ENCODE data around the gene DLK1.

DNA sequence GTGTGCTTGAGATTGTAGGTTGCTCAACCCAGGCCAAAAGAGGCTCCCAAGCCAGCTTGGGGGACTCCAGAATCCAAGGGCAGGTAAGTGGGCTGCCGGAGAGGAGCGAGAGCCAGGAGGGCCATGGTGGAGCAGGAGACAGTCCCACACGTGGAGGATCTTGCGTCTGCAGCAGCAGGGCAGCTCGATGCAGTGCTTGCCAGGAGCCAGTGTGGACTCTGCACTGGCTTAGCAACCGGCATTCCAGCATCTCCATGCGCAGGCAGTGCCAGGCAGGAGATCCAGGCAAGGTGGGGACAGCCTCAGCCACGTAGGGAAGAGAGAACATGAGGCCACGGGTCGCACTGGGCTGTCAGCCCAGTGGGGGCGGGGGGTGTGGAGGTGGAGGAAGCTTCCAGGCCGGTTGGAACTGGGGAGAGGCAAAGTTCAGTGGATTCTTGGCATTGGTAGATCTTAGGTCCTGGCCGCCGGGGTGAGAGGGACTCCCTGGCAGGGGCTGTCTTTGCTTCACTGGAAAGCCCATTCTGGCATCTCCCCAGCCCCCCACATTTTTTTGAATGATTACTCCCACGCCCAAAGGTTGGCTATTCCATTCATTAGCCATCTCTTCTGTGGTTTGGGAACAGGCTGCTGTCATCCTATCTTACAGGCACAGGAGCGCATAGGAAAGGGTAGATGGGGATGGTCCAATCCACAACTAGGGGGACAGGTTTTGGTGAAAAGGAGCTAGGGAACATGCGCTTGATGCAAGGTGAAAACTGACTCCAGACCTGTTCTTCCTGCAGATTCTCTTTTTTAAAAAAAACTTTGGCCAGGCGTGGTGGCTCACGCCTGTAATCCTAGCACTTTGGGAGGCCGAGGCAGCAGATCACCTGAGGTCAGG is 120.8 kb upstream of the EVL start:
- PRO-cap, 2 experiments: no peak in any of the 2 experiments

- PRO-cap, 2 experiments: no peak in any of the 2 experiments
Measured at GRCh38 chr14:100019085-100019917, 45.9 kb upstream of the EVL start.

DNA sequence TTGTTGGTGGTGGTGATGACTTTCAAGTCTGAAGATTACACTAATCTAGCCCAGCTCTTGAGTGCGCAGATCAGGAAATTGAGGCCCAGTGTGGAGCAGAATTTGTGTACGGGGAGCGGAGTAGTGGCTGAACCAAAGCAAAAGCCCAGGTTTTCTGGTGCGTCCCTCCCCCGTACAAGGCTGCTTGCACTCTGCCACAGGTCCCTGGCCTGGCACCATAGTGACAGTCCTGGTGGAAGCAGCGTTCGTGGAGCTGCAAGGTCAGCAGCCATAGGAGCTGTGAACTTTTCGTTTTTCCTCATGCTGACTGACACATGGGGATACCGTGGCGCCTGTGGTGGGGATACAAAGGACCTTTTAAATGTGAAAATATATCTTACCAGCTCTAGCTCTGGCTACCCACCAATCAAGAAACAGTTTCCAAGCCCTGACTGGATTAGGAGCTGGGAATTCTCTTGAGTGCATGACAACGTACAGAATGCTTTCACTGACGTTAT is 1.8 kb downstream of the EVL start:
- PRO-cap, 2 experiments: no peak in any of the 2 experiments

DNA sequence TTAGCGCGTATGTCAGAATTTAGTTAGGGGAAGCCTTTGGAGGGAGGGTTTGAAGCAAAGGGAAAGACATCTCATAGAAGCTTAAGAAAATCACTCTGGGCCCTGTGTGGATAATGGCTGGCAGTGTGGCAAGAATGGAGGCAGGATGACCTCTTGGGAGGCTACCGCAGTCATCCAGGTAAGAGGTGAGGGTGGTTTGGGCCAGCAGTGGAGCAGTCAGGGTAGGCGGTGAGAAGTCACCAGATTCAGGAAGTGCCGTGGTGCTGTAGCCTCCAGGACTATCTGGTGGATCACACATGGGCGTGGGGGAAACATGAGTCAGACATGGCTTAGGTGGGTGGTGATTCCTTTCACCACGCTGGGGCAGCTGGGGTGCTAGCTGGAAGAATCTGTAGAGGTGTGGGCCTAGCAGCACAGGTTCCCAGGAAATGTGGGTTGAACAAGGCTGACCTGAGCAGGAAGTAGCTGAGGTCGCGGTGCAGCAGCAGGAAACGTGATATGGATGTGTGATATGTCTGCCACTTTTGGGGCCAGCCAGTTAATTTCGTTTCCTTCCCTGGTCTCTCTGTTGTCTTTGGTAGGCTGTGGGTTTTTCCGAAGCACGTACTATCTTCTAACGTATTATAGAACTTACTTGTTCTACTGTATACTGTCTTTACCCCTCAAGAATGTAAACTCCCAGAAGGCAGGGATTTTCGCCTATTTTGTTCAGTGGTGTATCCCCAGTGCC is 3.3 kb downstream of the EVL start:
- PRO-cap, 2 experiments: peak in 2 of 2 experiments; most common plus-strand start position 353 of the sequence (in 1); most common minus-strand start position 229 of the sequence (in 2)

GRCh38 chr14:100147857-100148389 is 11.5 kb downstream of the DEGS2 start:
- PRO-cap, 2 experiments: no peak in any of the 2 experiments

- PRO-cap, 2 experiments: peak in 2 of 2 experiments; most common plus-strand start chr14:100193178 (in 1); most common minus-strand start chr14:100192882 (in 2)
Measured at GRCh38 chr14:100192609-100193455, 33.4 kb upstream of the DEGS2 start.

- PRO-cap, 2 experiments: no peak in any of the 2 experiments
Measured at GRCh38 chr14:100193782-100194045, 34.3 kb upstream of the DEGS2 start.

DNA sequence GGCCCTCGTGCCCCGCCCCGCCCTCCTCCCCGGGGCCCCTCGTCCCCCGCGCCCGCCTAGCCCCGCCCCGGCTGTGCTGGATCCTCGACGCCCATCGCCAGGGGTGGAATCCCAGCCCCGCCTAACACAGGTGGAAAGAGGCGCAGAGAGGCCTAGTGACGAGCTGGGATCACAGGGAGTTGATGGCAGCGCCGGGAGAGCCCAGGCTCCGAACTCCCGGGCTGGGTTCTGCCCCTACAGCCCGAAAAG is 24.4 kb upstream of the YY1 start:
- PRO-cap, 2 experiments: peak in 2 of 2 experiments; most common plus-strand start position 59 of the sequence (in 1)

DNA sequence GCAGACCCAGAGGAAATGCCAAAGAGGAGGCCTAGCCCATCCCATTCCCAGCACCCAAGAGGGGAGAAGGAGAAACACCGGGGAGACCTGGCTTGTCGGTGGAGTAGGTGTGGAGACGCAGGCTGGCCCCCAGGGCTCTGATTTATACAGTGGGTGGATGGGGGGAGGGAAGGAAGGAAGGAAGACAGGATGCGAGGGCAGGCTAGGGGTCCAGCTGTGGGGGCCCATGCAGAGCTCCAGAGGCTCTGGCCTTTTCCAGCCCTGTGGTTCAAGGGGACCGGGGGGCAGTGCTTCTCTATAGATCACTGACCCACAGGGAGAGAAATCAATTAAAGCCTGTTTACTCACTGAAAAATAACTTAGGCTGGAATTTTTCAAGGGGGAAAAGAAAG is 16.2 kb upstream of the YY1 start:
- PRO-cap, 2 experiments: no peak in any of the 2 experiments

DNA sequence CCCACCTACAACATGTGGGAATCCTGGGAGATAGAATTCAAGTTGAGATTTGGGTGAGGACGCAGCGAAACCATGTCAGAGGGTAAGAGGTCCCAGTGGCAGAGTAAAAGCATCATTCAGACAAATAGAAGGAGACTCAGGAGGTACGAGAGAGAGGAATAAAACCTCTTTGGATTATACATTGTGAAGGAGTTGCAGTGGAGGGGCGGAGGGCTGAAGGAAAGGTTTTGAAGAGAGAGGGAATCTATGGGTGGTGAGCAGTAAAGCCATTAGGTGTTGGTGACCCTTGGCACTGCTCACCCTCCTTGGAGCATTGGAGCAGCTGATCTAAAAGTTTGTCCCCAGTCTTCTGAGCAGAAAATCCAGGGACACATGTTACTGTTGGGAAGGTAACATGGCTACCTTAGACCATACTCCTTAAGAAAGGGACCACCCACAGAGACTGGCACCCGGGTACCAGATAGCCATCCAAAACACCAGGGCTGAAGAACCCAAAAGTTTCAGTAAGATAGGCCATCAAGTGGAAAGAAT is 27.3 kb downstream of the YY1 start:
- PRO-cap, 2 experiments: peak in 1 of 2 experiments; most common plus-strand start position 225 of the sequence (in 1)

DNA sequence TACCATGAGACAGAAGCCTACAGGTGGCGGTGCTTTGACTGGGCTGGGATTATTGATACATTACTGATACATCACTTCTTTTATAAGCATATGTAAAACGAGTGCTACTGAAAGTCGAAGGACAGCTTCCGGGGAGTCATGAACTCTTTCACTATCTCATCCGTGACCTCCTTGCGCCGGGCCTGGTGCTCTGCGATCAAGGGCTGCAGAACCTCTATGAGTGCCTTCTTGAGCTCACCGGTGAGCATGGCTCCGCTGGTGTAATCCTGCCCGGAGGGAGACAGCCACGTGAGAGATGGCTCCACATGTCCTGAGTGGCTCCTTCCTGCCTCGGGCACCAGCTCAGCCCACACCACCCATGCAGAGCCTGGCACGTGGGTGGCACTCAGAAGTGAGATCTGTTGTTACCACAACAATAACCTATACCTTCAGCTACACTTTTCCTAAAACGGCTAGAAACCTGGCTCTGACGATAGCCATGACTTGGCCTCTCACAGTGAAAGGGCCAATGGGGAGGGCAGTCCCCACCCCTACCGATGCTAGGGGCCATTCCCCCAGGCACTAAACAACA is 11.7 kb downstream of the SLC25A47 start:
- PRO-cap, 2 experiments: no peak in any of the 2 experiments

- PRO-cap, 2 experiments: no peak in any of the 2 experiments
Measured at GRCh38 chr14:100417319-100418133, 41.2 kb downstream of the WDR25 start.

GRCh38 chr14:100424587-100425024 is 48.3 kb downstream of the WDR25 start:
- PRO-cap, 2 experiments: no peak in any of the 2 experiments

GRCh38 chr14:100436575-100437269 is 60.4 kb downstream of the WDR25 start:
- PRO-cap, 2 experiments: no peak in any of the 2 experiments

- PRO-cap, 2 experiments: peak in 2 of 2 experiments; most common plus-strand start chr14:100554501 (in 2); most common minus-strand start chr14:100554130 (in 1)
Measured at GRCh38 chr14:100553589-100554702, 33.3 kb downstream of the BEGAIN start.

- PRO-cap, 2 experiments: no peak in any of the 2 experiments
Measured at GRCh38 chr14:100572939-100573408, 14.2 kb downstream of the BEGAIN start.

- PRO-cap, 2 experiments: no peak in any of the 2 experiments
Measured at GRCh38 chr14:100586305-100587189, 670 bp downstream of the BEGAIN start.

- PRO-cap, 2 experiments: no peak in any of the 2 experiments
Measured at GRCh38 chr14:100696604-100697173, 30.0 kb upstream of the DLK1 start.

DNA sequence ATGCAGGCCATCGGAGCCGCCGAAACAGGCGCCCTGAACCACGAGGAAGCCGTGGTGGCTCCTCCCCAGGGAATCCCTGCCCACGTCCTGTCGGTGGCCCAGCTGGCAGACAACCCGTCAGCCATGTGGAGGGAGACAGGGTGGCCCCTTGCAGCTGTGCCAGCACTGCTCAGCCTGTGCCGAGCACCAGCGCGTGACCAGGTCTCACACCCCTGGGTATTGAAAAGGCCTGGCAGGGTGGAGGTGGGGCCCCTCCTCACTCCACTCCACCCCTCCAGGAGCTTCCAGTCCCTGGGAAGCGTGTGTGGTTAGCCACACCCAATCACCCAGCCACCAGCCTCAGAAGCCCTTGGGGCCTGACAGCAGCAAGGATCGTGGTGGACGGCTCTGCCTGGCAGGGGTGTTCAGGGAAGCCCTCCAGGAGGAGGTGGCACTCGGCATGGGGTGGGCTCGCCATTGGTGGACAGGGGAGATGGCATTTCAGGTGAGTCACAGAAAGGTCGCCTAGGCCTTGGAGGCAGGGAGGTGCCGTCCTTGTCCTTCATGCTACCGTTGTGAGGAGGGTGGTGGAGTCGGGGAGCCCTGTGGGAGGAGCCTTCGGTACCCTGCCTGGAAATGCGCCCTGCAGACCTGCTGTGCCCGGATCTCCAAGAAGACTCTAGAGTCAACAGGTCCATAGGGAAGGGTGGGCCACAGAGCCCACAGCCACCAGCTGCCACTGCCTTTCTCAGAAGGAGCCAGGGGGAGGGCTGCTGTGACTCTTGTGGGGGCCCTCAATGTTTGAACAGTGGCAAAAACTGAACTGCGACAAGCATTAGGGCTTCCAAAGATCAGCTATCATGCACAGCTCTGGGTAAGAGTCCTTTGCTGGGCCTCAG is 12.2 kb upstream of the DLK1 start:
- PRO-cap, 2 experiments: no peak in any of the 2 experiments

DNA sequence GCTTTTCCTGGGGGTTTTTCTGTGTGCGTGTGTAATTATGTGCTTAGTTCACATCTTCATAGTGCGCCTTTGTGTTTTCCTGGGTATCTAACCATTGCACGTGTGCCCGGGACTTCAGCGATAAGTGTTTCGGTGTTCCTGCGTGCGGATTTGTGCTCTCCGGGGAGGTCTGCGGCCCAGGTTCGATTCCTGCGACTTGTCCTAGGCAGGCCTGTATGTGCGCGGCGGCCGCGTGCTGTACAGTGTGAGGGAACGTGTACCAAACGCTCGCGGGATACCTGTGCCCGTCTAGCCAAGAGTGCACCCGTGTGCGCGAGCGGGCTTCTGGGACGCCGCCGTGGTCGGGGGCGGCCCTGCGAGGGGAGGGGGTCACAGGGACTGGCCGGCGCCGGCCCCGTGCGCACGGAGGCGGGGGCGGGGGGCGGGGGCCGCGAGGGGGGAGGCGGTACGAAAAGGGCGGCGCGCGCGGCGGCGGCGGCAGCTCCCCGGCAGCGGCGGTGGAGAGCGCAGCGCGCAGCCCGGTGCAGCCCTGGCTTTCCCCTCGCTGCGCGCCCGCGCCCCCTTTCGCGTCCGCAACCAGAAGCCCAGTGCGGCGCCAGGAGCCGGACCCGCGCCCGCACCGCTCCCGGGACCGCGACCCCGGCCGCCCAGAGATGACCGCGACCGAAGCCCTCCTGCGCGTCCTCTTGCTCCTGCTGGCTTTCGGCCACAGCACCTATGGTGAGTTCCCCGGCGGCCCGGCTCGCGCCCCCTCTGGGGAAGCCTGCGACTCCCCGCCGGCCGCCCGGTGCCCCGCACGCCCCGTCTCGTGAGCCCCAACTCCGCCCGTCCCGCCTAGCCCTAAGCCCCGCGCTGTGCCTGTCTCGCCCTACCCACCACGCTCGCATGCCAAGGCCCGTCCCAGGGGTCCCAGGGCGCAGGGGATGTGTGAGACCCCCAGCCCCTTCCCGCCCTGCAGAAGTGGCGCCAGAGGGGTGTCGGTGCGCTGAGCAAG is at the start of gene DLK1:
Gene DLK1, plus strand, starts transcription at position 477 of the 994 bp plus-strand sequence.
- PRO-cap, 2 experiments: no peak in any of the 2 experiments